SEM (cell line): ENCODE measurements around the gene MARCHF11.

DNA sequence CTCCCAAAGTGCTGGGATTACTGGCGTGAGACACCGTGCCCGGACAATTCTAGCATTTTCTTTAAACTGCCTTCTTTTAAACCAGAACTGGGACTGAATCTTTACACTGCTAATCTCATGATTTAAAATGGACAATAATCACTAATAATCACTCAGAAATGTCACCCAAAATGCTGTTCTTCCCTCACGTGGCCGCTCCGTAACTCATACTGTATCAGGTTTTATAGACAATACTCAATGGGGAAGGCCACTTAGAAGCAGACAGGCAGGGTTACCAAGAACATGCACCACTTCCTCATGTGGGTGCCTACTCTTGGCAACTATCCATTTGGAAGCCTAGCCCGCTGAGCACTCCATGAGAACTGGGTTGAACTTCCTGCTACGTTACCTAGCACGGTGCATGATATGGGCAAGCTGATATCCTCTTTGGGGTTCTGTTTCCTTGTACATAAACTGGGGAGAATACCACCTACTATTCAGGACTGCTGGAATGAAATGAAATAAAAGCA lies 14.4 kb downstream of the DAP start:
- PRO-cap = no peak

GRCh38 chr5:10761639-10762260 lies 716 bp upstream of the DAP start:
- PRO-cap = bidirectional peak, plus-strand start at chr5:10761712, minus-strand start at chr5:10761599

GRCh38 chr5:10962121-10962434 lies 201.0 kb upstream of the DAP start:
- PRO-cap = no peak

DNA sequence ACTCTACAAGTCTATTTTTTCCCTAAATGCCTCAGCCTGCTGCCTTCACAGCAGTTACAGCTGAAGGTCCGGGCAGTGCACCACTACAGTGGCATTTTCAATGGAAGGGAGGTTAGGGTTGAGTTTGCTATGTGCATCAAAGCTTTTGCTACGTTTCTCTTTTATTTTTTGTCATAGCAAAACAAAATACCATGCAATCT lies 193.7 kb downstream of the CTNND2 start:
- PRO-cap = no peak

DNA sequence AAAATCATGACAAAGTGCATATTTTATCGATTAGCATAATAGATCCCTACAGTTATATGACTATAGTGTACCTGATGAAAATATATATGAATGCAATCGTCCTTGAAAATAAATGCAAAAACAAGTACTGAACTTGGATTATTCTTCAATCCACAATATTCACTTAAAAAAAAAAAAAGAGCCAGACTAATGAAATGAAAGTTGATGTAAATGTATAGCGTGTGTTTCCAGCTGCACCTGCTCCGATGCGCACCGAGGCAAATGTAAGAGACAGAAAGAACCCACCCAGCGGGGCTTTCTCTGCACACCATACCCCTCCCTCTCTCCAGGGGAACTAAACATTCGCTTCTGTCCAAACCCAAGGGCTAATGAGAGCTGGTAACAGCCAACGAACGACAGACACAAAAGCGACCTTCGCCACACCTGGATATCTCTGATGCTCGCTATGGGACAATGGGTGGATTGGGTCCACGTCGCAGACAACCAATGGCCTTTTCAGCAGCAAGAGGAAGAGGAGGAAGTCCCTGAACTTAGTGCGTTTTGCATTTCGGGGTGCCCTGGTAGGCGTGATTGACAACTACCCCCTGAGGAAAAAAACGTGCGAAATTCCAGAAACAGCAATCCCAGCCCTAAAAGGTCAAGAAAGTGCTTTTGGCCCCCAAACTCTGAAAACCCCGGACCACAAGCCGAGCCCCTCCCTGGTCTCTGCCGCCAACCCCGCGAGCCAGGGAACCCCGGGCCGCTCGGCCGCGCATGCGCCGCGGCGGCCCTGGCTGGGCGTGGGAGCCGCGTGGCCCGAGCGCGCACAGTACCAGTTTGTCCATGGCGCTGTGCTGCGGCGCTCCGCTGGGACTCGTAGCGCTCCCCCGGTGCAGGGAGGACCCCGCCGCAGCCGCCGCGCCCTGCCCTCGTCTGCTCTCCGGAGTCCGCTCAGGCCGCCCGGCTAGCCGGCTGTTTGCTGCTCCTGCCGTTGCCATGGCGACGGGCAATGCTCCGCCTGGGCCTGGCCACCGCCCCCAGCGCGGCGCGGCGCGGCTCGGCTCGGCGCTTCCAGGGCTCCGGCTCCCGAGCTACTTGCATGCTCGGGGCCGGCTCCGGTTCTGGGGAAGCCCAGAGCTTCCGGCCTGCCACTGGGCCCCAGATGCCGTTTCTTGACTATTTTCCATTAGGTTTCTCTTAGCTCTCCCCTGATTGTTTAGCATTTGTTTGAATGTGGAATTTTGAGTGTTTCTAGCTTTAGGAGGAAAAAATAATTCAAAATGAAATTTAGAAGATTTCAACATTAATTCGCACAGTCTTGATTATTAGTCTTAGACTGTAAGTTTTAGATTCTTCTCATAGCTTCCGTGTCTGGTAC lies 66.8 kb upstream of the DNAH5 start:
- PRO-cap = bidirectional peak, plus-strand start at position 808 of the sequence, minus-strand start at position 755 of the sequence; unidirectional peak, minus-strand start at position 914 of the sequence

- PRO-cap = no peak
Observed at GRCh38 chr5:14036535-14037376, 92.3 kb upstream of the DNAH5 start.

- PRO-cap = bidirectional peak, plus-strand start at chr5:14145197, minus-strand start at chr5:14145166; bidirectional peak, plus-strand start at chr5:14145224, minus-strand start at chr5:14145280
Observed at GRCh38 chr5:14145024-14145696, 2.0 kb downstream of the TRIO start.

DNA sequence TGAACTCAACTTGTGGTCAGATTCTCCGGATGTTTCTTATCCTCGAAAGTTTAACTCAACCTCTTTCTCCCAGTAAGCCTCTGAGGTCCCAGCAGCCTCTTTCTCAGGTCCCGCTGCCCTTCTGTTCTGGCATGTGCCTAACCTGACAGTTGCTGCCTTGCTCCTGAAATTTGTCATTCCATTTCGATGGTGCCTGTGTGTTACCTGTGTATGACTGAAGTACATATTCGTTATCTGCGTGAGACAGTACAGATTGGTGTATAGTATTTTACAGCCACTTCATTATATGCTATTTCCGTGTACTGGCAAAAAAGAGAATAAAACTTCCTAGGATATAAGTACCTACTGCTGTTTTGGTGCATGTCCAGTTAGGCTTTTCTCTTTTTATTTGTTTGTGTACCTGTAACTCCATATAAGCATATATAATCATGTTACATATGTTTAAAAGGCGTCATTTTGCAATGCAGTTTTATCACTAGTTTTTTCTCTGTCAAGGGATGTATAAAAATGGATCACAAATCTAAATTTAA lies 63.4 kb downstream of the TRIO start:
- PRO-cap = no peak

DNA sequence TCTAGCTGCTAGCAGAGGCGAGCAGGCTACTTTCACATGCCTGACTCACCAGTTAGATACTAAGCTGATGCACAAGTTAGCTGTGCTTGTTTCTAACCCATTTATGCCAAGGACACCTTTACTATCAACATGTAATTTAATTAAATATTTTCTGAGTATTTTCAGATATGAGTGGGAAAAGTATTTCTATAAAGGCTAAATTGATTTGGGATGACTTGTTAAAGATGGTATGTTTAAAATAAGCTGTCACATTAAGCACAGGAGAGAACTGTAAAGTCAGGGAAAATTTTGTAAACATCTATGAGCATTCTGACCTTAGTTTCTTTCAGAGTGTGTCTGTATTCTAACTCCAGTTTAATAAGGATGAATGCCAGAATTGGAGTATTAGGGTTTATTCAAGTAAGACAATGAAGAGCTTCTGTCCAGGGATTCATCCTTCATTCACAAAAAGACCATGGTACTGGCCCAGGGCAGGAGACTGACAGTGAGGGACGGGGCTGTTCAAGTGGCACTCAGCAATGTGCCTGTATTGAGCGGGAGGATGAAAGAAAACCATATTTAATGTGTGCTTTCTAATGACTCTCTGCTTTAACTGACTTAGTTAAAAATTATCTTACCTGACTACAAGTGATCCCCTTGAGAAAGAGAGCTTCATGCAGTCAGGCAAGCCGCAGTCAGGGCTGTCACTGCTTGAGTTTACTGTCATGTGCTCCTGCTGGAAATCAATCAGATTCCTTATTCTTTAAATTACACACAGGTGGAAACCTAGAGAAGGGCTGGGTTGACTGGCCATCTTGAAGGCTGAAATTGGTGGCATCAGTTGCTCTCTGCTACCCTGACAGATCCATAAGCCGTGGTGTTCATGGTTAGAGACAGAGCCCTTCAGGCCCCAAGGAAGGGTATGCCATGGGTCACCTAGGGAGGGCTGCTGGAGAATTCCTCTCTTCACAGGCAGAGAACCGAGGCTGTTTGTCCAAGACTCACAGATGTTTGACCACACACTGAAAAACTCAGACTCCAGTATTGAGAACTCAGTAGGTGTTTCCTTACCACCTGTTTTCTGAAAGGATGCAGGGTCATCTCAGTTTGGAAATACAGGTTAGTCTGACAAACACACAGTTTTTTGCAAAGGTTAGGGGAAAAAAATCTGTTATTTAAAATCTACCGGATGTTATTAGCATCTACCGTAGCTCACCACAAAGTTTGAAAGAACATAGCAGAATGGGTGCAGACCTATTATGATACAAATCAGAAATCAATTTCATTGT lies 70.7 kb downstream of the TRIO start:
- PRO-cap = no peak

DNA sequence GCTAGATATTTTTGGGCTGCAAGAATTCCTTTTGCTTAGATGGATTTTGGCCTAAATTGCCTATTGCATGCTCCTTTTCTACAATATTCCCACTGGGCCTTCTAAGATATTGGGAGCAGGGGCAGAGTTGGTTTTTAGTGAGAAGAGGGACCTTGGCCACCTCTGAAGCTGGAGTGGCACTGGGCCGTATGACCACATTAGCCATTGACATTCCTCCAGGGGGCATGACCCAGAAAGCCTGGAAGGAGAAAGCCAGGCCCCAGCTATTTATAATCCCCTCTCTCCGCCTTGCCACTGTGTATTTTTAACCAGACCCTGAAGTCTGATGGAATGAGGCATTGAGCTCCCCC lies 126.9 kb downstream of the TRIO start:
- PRO-cap = no peak

GRCh38 chr5:14534672-14535073 lies 46.9 kb upstream of the OTULINL start:
- PRO-cap = no peak

DNA sequence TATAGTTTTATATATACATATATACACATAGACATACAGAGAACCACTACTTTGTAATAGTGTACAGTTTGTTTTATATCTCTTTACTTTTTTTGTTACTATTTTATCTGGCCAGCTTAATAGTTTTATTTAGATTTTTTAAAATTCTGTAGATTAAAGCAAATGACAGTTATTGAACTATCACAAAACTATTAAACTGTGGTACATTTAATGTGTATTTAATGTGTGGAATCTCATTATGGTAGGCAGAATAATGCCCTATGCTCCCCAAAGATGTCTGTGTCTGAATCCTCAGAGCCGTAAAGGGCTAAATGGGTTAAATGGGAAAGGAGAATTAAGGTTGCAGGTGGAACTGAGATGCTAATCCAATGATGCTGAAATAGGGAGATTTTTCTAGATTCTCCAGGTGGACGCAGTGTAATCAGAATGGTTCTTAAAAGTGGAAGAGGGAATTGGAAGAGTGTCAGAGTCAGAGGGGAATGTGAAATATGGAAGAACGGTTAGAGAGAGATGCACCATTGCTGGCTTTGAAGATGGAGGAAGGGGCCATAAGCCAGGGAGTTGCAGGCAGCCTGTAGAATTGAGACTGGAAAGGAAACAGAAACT lies 29.4 kb downstream of the OTULINL start:
- PRO-cap = no peak

DNA sequence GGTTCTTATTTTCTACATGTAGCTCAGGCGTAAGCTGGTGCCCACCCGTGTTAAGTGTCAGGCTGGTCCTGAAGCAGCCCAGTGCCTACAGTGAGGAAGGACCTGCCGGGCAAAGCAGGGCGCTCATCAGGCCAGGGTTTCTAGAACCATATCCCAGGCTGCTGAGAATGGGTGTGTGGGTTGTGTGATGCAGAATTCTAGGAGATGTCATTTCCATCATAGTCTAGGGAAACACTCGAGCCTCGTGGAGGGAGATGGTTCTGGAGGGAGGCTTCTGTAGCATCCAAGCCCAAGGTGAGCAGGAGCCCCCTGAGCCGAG lies 37.2 kb downstream of the OTULIN start:
- PRO-cap = no peak

- PRO-cap = no peak
Observed at GRCh38 chr5:14806281-14807044, 65.1 kb downstream of the ANKH start.

GRCh38 chr5:15752845-15753398 lies 252.9 kb downstream of the FBXL7 start:
- PRO-cap = no peak

GRCh38 chr5:15901826-15902467 lies 277.6 kb downstream of the MARCHF11 start:
- PRO-cap = no peak

DNA sequence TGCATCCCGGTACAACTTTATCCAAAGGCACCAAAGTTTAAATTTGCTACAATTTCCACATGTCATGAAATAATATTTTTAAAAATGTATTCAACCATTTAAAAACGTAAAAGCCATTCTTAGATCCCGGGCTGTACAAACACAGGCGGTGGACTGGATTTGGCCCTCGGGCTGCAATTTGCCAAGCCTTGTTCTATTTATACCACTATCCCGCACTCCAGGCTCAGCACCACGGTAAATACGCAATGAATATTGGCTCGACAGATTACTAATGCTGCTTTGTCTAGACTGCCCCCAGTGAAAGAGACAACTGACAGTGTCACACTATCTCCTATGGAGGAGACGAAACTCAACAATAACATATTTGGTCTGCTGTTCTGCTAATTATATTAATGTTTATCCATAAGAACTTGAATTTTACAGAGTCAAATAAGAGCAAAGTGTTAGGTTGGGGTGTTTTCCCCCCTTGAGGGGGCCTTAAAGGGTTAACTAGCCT lies 98.2 kb downstream of the MARCHF11 start:
- PRO-cap = no peak

DNA sequence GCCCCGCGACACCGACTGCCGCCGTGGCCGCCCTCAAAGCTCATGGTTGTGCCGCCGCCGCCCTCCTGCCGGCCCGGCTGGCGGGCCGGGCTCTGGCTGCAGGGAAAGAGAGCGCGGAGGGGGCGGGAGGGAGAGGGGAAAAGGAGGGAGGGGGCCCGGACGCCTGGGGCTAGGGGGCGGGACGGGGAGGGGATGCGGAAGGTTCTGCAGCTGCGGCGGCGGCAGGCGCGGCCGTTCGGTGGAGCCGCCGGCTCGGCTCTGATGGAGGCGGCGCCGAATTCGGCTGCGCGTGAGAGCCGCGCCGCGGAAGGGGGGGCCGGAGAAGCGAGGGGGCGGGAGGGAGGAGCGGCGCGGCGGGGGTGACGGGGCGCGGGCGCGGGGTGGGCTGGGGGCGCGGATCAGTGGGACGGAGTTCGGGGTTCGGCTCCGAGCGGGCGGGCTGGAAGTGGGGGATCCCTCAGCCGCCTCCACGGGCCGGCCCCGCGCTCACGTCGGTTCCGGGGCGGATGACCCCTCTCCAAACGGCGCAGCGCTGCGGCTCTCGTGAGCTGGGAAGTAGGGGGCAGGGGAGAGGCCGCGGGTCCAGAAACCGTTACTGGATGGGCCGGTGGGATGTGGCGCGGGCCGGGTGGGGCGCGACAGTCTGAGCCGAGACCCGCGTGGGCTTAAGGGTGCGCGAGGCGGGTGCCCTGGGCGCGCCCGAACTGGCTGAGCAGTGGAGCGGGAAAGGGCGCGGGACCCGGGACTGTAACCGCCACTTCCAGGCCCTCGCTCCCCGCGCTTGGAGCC lies at the start of gene MARCHF11:
Gene MARCHF11 (minus strand): TSS at position 260 of the 789 bp plus-strand sequence.
- PRO-cap = no peak

DNA sequence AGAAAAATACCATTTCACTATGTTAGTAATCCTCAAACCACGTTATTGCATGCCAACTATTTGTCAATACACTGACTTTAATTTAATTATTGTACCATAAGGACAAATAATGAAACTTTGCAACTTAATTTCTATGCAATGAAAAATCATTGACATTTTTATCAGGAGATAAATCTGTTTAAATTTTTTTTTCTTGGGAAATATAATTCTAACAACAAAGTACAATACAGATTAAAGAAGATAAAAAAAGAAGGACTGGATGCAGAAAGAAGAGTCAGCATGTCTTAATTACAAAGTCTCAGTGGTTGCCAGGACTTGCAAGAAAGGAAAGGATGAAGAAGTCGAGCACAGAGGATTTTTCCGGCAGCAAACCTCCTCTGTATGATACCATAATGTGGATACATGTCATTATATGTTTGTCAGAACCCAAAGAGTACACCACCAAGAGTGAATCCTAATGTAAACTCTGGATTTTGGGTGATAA lies 64.7 kb upstream of the MARCHF11 start:
- PRO-cap = no peak

DNA sequence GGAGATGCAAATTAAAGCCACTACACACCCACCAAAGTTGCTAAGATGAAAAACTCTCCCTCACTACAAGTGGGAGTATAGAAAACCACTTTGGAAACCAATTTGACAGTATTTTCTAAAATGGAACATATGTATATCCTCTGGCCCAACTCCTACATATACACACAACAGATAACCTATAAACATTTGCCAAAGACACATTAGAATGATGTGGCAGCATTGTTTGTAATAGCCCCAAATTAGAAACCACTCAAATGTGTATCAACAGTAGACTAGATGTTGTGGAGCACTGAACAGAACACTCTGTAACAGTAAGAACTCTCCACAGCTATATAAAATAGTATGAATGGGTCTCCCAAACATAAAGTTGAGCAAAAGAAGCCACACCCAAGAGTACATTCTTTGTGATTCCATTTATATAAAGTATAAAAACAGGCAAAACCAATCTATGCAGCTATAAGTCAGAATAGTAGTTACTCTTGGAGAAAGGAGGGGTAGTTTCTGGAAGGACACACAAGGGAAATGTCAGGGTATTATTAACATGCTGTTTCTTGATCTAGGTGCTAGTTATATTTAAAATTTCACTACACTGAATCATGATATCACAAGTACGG lies 6.1 kb downstream of the ZNF622 start:
- PRO-cap = no peak